ENCODE data around the genes MBOAT1 and GPLD1.

- RAMPAGE, long total RNA = no peak
- RRBS = no CpG with 5 or more reads among the region's 5 CpGs
These were observed 41.8 kb downstream of the MBOAT1 start for GRCh38 chr6:20170214-20171098.

GRCh38 chr6:20211969-20212827, at the start of gene MBOAT1:
MBOAT1 (minus strand) TSS chr6:20212469.
- RAMPAGE, long total RNA = start-site peak on the minus strand at chr6:20212406-20212477, 32 and 21 reads in 2 replicates
- RRBS = 1% methylated on average over 48 of the region's 86 CpGs

DNA sequence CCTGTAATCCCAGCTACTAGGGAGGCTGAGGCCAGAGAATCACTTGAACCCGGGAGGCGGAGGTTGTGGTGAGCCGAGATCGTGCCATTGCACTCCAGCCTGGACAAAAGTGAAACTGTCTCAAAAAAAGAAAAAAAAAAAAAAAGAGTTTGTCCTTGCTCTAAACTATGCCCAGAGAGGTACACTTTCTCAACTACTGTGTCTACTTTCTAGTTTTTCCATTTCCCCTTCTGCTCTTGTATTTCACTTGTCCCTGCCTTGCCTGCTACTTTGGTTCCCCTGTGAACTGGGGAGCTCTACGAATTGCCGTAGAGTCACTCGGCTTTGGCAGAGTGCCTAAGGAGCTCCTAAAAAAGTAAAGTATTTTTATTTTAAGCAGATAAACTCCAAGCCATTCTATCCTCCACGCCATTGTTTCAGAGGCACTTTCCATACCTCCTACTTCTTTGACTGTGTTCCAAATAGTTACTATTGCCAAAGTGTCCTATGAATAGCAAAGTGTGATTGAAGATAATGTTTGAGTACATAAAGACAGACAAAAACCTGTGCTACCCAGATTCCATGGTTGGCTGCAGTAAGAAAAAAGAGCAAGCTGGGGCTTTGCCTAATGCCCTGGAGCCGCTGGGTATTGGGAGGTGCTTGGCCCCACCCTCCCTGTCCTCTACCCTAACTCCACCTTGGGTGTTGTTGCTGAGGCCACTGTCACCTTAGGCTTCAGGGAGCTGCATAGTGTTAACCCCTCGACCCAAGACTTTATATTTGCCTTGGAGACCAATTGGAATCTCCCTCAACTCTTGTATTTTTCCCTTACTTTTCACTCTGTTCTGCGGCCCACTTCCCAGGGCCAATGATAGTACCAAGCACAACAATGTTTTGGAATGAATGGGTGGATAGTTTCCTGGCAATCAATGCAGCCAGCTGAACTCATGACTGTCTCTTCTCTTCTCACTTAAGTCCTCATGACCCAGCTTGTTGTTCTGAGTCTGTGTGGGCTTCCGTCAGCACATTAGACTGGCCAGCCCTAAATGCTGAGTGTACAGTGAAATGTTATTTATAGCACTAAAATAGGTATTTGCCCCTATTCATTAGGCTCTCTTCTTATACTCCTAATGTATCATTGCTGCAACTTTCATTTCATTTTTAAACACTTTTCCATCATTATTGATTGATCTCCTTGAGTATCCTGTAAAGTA, 5.3 kb upstream of the MBOAT1 start:
- RAMPAGE, long total RNA = no peak
- RRBS = no CpG with 5 or more reads among the region's 12 CpGs

GRCh38 chr6:20334306-20334825, 67.3 kb upstream of the E2F3 start:
- RAMPAGE, long total RNA = no peak
- RRBS = no CpG with 5 or more reads among the region's 11 CpGs

DNA sequence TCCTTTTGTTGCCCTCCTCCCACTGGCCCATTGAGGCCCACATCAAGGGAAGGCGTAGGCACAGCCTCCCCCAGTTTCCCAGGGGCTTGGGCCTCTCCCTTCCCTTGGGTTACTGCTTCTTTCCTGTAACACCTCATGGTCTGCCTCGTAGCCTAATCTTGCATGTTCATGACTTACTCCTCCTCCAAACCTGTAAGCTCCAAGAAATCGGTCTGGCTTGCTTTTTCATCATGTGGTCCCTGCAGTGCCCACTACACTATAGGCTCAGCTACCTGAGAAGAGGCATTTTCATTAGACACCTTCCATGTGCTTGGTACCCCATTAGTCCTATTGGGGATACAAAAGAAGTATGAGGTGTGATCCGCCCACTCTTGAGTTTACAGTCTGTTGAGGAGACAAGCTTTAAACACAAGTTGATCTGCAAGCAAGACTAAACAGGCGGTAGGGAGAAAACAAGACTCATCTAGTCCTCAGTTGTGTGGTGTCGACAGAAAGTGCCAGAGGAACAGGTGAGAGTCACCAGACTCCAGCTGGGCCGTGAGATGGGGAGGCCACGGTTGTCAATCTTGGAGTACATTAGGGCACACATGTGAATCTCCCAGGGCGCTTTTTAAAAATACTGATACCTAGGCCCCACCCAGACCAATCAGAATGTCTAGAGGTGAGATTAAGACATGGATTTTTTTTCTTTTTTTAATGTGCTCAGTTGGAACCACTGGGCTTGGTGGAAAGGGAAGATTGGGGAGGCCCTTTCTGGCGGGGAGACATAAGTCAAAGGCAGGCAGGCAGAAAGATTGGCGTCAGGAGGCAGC, 10.2 kb downstream of the E2F3 start:
- RAMPAGE, long total RNA = no peak
- RRBS = no CpG with 5 or more reads among the region's 11 CpGs

- RAMPAGE, long total RNA = no peak
- RRBS = no CpG with 5 or more reads among the region's 10 CpGs
These were observed 675 bp downstream of the CDKAL1 start for GRCh38 chr6:20534928-20535335.

DNA sequence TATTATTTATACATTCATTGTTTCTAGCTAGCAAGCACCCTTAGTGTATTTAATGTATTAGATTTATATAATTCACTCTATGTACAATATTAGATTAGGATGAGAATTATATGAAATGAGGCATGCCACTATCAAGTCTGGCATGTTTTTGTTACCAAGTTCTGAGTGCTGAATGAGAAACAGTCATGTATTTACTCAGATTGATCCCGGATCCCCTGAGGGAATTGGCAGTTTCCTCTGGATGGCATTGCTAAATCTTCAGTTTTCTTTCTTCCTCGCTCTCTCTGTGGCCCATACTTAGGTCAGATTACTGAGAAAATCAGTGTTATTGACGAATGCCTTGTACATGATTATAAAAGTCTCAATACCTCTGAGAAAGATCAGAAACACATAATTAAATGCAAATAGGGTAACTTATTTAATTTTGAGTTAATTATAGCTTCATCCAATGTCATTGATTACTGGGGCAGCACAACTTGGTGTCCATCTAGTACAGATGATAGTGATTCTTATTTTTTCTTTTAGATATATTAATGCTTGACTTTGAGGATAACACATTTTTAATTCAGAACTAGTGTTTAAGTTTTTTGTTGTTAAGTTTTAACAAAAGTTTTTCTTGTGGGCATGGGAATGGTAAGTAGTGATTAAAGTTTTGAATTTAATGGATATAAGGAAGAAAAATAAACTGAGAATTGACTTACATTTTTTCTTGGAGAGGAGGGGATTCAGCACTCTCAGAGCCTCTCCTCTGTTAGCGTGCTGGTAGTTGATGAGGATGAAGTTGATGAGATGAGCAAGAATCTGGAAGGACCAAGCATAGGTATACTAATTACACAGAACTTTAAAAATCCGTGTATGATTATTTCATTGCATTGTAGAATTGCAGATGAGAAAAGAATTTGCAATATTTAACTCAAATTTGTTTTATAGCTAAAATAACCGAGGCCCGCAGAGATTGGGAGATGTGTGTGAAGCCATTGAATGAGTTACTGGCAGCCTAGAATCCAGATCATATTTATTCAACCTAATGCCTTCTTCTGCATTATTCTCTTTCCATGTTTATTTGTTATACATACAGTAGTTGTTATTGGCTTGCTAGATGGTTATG, 66.9 kb downstream of the CDKAL1 start:
- RAMPAGE, long total RNA = no peak
- RRBS = no CpG with 5 or more reads among the region's 7 CpGs

DNA sequence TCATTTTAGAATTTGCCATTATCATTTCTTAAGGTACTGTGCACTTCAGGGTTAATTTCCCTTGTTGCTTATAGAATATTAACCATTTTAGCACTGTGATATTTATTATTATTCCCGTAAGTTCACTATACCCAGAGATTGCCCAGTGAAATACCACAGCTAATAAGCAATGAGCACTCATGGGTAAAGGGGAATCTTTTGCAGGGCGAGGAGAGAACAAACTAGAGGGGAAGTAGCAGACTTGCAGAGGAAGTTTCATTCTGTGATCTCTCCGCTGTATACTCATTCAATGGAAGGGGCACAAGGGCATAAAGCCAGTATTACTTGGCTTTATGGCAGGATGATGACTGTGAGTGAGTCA, 471.4 kb downstream of the CDKAL1 start:
- RAMPAGE, long total RNA = no peak
- RRBS = no CpG with 5 or more reads among the region's 3 CpGs

- RAMPAGE, long total RNA = no peak
- RRBS = no CpG with 5 or more reads among the region's 3 CpGs
These were observed 155.0 kb upstream of the SOX4 start for GRCh38 chr6:21438589-21438974.

GRCh38 chr6:21666168-21666674, 72.7 kb downstream of the SOX4 start:
- RAMPAGE, long total RNA = no peak
- RRBS = 3% methylated on average over 17 of the region's 32 CpGs

GRCh38 chr6:22222357-22222940, 74.4 kb downstream of the PRL start:
- RAMPAGE, long total RNA = no peak
- RRBS = no CpG with 5 or more reads among the region's 7 CpGs

GRCh38 chr6:24228571-24229104, 102.6 kb downstream of the NRSN1 start:
- RAMPAGE, long total RNA = no peak
- RRBS = no CpG with 5 or more reads among the region's 3 CpGs

DNA sequence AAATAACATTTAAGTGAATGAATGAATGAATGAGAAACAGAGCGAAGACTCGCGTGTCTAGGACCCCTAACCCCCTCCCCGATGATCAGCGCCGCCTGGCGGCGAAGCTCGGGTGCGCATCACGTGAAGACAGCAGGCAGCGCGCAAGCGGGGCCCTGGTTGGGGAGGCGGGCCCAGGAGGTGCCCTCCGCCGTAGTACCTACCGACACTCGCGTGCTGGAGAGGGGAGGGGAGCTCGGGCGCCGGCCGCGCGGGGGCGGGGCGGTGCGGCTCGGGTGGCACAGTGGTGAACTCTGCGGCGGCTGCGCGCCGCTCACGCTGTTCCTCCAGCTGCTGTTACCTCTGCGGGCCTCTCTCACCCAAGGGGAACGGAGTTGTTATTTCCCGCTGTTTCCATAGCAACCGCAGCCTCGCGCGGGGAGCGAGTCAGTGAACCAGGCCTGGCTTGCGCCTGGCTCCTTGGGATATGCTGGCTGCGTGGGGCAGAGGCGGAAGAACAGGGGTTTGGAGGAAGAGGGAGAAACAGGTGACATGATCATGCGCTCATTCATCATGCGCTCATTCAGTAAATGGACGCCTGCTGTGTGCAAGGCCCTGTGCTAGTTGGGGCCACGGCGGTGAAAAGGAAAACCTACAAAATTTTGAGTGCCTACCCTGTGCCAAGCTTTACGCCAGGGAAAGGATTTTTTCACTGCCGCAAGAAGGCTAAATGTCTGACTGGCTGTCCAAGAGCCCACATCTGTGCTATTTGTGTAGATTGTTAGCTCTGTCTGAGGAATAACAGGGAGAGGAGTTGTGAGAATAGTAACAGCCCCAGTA, 2.1 kb upstream of the DCDC2 start:
- RAMPAGE, long total RNA = no peak
- RRBS = no CpG with 5 or more reads among the region's 54 CpGs

- RAMPAGE, long total RNA = no peak
- RRBS = no CpG with 5 or more reads among the region's 9 CpGs
These were observed at the start of gene GPLD1 for GRCh38 chr6:24489425-24490305. GPLD1 (minus strand) TSS chr6:24489578.

DNA sequence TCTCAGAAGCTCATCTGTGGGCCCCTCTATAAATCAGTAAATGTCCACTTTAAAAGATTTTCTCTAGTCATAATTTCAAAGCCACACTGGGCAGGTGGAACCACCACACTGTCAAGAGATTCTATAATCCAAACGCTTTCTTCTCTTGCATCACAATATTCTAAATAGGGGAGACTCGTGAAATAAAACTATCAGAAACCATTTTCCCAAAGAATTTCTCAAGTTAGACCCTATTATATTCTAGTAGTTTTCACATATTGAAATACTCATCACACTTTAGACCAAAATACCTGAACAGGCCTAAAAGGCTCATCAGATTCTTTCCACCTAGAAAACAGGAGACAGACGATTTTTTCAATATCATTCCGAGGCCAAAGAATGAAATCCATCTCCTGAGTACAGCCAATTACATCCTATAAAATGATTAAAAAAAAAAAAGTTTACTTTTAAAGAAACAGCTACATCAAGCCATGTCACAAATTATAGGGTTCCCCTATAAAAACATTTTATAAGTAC, 4.9 kb downstream of the C6orf62 start:
- RAMPAGE, long total RNA = no peak
- RRBS = no CpG with 5 or more reads among the region's 4 CpGs

GRCh38 chr6:24743224-24743932, 24.4 kb upstream of the C6orf62 start:
- RAMPAGE, long total RNA = no peak
- RRBS = no CpG with 5 or more reads among the region's 2 CpGs

DNA sequence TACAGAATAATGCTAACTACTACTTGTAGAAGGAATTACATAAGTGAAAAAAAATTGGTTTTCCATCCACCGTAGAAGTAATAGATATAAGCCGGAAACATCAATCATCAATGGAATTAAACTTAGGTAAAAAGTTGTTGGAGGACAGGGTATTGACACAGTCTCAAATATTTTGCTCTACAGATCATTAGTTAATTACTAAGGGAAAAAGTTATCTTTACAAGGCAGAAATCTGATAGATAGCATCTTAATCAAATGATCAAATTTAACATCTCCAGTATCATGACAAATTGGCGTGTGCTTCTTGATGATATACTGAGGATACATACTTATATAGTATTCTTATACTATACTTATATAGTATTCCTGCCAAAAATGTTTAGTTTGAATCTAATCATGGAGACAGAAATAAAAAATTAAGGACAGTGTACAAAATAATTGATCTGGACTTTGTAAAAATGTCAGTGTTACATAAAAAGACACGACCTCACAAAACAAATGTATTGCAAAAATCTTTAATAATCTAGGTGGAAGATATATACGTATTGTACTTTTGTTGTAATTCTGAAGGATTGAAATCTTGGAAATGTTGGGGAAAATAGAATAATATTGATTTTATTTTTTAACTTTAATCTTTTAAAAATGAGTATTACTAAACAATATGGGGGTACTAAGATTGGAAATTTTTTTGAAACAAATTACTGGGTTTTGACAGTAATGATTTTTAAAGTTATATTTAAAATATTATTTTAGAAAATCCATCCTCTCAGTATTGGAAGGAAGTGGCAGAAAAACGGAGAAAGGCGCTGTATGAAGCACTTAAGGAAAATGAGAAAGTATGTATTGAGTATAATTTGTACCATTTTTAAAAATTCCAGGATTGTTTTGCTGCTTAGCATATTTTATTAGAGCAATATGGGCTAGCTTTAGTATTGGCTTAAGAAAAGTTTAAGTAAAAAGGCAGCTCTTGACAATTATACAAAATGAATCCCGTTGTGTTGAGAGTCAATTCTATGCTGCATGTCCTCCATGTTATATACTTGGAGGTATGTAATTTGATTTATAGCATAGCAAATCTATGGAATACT, 8.9 kb downstream of the GMNN start:
- RAMPAGE, long total RNA = no peak
- RRBS = no CpG with 5 or more reads among the region's 8 CpGs

- RAMPAGE, long total RNA = no peak
- RRBS = no CpG with 5 or more reads among the region's 2 CpGs
These were observed 26.4 kb upstream of the ARMH2 start for GRCh38 chr6:24825158-24825484.

DNA sequence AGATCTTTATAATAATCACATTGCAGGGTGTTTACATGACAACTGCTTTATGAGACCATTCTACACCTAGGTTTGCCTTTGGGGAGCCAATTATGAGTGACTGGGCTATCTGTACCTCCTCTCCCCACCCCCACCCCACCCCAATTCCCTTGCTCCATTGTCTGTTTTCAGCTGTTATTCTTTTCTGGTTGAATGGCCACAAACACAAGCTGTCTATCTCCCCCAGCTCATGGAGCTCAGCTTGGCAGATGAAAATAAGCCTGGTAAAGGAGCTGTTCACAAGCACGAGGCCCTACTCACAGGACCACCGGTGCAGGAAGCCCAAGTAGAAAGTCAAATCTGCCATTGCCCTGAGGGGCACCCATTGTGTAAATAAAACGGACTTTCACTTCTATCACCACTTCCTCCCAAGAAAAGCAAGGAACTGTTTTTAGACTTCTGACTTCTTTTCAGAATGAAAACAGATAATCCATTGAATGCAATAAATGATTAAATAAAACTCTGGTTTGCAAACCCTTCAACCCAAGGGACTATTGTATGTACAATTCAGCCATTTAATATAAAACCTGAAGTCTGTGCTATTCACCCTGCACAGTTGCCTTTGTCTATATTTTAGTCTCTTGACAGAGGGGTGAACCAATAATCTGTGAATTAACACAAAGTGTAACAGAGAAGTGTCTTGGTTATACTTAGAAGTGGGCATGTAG, 27.8 kb downstream of the RIPOR2 start:
- RAMPAGE, long total RNA = no peak
- RRBS = no CpG with 5 or more reads among the region's 3 CpGs

DNA sequence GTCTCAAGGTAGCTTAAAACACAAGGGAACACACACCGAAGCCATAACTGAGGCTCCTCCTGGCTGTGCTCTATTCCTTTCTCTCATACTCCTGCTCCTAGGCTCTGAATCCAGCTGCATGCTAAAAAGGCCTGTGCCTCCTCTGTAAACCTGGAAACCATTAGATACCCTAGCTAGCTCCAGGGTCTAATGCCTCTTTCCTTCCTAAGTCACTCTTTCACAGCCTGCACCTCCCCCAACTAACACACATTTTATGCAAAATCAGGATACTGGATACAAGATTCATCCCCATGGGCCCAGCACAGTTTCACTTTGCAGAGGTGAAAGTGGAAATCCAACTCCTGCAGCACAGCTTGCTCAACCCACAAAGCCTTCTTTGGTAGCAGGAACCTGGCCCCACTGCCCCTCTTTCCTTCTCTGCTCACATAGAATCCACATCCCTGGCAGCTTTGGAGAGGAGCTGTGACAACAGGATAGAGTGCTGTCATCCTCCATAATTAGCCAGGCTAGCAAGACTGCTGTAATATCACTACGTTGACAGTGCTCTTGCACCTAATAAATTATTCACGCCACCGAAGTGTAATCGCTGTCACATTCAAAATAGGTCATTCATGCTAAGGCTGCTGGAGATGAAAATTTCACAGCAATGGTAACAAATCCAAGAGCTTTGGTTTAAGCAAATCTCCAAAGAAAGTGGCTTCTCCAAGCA, 16.9 kb downstream of the RIPOR2 start:
- RAMPAGE, long total RNA = no peak
- RRBS = no CpG with 5 or more reads among the region's 5 CpGs